Esophagus squamous epithelium (tissue), 4 donors: ENCODE measurements around the genes CD300LB, CD300C, RAB37, NAT9, CDR2L and ARMC7.

DNA sequence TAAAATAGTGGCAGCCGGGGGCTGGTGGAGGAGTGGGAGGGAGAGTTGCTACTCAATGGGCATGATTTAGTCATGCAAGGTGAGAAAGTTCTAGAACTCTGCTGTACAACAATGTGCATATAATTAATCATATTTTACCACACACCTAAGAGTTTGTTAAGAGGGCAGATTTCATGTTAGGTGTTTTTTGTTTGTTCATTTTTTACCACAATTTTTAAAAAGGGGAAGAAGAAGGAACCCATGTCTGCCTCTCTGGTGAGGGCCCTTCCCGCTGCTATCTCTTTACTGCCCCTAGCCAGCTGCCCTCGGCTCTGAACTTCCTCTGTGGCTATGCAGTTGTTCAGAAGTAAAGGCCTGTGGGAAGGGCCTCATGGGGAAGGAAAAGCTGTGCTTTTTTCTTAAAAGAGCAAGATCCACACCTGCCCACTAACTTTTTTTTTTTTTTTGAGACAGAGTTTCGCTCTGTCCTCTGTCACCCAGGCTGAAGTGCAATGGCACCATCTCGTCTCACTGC lies 11.2 kb downstream of the CD300LB start:
- PRO-cap: no peak
- RAMPAGE, long total RNA, 4 experiments: no peak in any of the 4 experiments

- PRO-cap: unidirectional peak, minus-strand start at chr17:74531474
- RAMPAGE, long total RNA, 4 experiments: start-site peak on the minus strand in 1 of 4 experiments, at chr17:74531440-74531487 at its widest, 5 reads per replicate
These were observed at the start of gene CD300LB for GRCh38 chr17:74531316-74531823. CD300LB (minus strand) TSS chr17:74531475.

DNA sequence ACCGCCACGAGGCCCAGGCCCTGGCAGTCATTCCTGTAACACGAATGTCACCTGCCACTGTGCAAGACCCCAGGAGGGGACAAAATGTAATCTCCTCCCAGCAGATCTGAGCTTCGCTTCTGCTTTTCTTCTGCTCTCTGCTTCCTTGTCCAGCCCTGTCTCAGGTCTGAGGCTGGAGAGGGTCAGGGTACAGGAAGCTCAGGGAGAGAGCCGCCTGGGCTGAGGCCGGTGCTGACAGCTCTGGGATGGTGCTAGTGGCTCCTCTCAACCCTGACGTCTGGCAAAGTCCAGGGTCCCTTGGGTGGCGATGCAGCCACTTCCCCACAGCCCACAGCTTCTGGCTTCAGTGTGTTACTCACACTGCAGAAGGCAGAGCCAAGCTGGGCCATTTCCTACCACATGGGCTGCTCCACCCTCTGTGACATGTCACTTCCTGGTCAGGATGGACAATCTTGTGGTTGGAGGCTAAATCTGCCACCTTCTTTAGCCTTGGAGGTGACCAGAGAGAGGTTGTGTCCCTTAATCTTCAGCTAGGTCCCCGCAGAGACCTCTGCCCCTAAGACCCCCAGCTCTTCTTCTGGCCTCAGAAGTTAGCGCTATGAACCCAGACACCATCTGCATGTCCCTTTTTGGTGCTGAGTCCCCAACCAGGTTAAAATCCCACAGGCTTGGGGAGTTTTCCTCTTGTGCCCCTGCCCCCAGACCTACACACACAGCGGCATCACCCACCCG lies at the start of gene CD300C:
Gene CD300C, minus strand, starts transcription at position 364 of the 732 bp plus-strand sequence.
- PRO-cap: bidirectional peak, plus-strand start at position 486 of the sequence, minus-strand start at position 339 of the sequence
- RAMPAGE, long total RNA, 4 experiments: no peak in any of the 4 experiments

DNA sequence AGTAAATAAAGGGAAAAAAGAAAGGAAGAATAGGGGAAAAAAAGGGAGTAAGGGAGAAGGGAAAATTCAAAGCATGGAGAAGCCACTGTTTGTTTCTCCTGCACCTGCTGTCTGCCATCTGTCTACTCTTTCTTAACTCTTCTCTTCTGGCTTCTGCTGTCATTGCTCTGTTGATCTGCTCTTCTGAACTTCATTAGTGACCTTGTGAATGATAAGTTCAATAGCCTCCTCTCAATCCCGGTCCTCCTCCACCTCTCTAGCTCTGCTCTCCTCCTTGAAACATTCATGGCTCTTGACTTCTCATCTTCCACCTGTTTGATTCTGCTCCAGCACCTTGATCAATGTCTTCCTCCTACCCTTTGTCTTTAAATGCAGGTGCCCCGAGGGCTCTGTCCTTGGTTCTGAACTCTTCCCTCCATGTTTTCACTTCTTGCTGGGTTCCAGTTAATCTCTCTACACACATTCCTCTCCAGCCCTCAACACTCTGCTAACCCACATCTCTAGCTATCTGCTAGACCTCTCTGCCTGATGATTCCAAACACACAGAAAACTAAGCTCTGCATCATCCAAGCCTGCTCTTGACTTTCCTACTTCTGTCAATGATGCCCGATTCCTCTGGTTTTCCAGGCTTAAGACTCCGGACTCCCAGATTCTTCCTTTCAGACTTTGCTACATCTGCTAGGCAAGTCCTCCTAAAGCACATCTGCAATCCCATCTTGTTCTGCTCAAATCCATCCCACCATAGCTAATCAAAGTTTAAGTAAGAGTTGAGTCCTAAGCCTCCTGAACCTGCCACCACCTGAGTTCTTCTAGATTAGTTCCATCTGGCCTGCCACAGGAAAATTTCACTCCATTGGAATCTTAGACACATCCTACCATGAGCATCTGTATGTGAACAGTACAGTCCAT lies 13.4 kb downstream of the CD300E start:
- PRO-cap: no peak
- RAMPAGE, long total RNA, 4 experiments: no peak in any of the 4 experiments

DNA sequence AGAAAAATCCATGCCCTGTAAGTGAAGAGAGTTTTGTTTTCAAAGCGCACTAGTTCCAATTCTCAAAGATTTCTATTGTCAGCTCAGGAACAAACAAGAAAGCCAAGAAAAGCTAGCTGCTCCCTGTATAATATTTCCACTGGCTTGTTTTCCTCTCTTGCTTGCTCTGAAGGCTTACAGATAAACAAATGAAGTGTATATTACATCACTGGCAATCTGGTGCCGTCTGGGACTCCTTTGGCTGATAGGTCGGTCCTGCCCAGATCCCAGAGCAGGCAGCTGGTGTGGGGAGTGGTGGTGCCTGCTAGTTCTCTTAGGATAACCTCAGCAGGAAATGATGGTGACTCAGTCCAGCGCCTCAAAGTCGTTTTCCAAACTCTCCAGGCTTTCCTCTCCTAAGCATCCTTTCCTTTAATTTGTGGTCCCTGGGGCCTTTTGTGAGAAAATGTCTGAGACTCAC lies 35.2 kb downstream of the CD300LF start:
- PRO-cap: no peak
- RAMPAGE, long total RNA, 4 experiments: no peak in any of the 4 experiments

GRCh38 chr17:74730580-74730862 lies 6.5 kb upstream of the RAB37 start:
- PRO-cap: no peak
- RAMPAGE, long total RNA, 4 experiments: no peak in any of the 4 experiments

- PRO-cap: bidirectional peak, plus-strand start at chr17:74736600, minus-strand start at chr17:74736466; unidirectional peak, plus-strand start at chr17:74736814; bidirectional peak, plus-strand start at chr17:74737256, minus-strand start at chr17:74737143
- RAMPAGE, long total RNA, 4 experiments: start-site peak on the plus strand in 2 of 4 experiments, at chr17:74737205-74737257 at its widest, 5 to 45 reads per replicate
These were observed at the start of gene RAB37 for GRCh38 chr17:74736290-74737417. RAB37 (plus strand) TSS chr17:74737256.

GRCh38 chr17:74775896-74776694 lies at the start of gene NAT9:
NAT9 (minus strand) TSS chr17:74776345.
- PRO-cap: bidirectional peak, plus-strand start at chr17:74776500, minus-strand start at chr17:74776331
- RAMPAGE, long total RNA, 4 experiments: start-site peak on the plus strand in 2 of 4 experiments, at chr17:74776477-74776544 at its widest, 20 to 64 reads per replicate; start-site peak on the minus strand in 3 of 4 experiments, at chr17:74776277-74776342 at its widest, 41 to 113 reads per replicate

DNA sequence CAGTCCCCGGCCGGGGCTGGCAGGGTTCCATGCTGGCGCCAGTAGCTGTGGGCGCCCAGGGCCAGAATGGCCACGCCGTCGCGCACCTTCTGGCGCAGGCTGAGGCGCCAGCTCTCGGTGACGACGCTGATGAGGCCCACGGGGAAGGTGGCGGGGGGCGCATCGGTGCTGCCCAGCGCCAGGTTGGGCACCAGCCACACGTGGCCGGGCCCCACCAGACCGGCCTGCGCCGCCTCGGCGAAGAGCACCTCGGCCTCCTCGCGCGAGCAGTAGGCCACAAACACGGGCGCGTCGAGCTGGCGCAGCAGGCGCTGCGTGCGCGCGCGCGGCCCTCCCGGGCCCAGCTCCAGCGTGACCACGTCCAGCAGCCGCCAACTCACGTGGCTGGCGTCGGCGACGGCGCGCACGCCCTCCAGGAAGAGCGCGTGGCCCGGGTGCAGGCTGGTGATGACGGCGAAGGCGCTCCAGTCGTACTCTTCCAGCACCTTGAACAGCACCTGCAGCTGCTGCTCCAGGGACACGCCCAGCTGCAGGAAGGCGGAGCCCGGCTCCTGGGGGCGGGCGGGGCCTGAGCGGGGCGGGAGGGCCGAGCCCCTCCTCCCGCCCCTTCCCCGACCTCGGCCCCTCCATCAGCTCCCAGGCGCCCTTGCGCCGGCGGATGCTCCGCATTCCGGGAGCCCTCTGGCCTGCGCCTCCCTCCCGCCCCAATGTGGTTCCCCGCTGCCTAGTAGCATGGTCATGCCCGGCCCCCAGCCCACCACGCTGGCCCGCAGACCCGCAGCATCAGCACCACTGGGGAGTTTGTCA lies 7.4 kb downstream of the GRIN2C start:
- PRO-cap: no peak
- RAMPAGE, long total RNA, 4 experiments: no peak in any of the 4 experiments

- PRO-cap: no peak
- RAMPAGE, long total RNA, 4 experiments: no peak in any of the 4 experiments
These were observed 413 bp downstream of the USH1G start for GRCh38 chr17:74922640-74923044.

DNA sequence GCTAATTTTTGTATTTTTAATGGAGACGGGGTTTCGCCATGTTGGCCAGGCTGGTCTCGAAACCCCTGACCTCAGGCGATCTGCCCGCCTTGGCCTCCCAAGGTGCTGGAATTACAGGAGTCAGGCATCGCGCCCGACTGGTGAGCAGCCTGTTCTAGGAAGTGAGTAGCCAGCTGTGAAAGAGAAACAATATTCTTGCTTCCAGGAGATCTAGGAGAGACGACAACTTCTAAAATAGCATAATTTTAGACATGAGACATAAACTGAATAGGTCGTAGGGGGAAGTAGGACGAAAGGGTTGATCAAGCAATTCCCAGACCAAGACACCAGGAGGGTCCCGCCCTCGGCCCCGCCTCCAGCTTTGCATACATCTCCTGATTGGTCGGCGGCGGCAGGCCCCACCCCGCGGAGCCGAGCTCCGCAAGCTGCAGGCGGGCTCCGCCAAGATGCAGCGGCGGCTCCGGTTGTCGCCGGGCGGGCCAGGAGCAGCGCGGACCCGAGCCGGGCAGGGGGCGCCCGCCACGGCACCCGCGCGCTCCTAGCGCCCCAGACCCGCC lies at the start of gene CDR2L:
Gene CDR2L, plus strand, starts transcription at position 444 of the 557 bp plus-strand sequence.
- PRO-cap: bidirectional peak, plus-strand start at position 444 of the sequence, minus-strand start at position 295 of the sequence
- RAMPAGE, long total RNA, 4 experiments: no peak in any of the 4 experiments

GRCh38 chr17:75047755-75048112 lies 709 bp downstream of the KCTD2 start:
- PRO-cap: no peak
- RAMPAGE, long total RNA, 4 experiments: no peak in any of the 4 experiments

DNA sequence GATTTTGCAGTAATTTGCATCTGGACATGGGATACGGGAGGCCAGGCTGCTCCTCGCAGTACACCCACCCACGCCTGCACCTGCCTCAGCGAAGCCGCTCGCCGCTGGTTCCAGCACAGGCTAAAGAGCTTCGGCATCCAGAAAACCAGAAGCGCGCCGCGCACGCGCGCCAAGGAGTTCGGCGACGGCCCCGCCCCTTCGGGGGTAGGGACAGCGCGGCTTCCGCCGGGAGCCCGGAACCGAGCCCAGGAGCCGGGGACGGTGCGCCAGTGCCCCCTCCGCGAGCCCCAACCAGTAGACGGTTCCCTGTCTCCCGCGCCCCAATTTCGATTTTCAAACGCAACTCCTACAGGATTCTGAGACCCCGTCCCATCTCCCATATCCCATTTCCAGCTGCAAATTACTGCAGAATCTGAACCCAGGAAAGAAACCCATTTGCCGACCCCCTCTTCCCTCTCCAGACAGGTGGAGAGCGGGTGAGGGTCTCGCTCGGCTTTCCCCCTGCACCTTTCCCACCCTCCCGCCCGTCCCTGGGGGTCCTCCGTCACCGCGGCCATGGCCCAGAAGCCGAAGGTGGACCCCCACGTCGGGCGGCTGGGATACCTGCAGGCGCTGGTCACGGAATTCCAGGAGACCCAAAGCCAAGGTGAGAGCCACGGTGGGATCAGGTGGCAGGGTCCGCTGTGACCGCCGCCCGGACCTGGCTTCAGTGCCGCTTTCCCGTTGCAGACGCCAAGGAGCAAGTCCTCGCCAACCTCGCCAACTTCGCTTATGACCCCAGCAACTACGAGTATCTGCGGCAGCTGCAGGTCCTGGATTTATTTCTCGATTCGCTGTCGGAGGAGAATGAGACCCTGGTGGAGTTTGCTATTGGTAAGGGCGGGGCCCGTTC lies at the start of gene ARMC7:
Gene ARMC7, plus strand, starts transcription at position 236 of the 892 bp plus-strand sequence.
- PRO-cap: bidirectional peak, plus-strand start at position 238 of the sequence, minus-strand start at position 122 of the sequence
- RAMPAGE, long total RNA, 4 experiments: start-site peak on the plus strand in 3 of 4 experiments, centred at positions 225 to 556 of the sequence, 5 to 45 reads per replicate

DNA sequence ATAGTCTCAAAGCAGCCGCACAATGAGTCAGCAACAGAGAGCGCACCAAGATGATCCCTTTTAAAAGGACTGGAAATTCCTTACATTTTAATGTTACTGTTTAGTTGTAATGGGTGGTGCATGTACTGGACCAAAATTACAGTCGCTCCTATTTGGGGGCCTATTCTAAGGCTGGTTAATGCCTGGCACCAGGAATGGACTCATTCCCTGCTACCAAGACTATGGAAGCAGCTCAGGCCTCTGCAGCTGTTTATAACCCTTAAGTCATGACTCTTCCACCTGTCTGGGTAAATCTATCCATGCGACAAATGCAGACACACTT lies 662 bp upstream of the JPT1 start:
- PRO-cap: unidirectional peak, minus-strand start at position 223 of the sequence
- RAMPAGE, long total RNA, 4 experiments: no peak in any of the 4 experiments

DNA sequence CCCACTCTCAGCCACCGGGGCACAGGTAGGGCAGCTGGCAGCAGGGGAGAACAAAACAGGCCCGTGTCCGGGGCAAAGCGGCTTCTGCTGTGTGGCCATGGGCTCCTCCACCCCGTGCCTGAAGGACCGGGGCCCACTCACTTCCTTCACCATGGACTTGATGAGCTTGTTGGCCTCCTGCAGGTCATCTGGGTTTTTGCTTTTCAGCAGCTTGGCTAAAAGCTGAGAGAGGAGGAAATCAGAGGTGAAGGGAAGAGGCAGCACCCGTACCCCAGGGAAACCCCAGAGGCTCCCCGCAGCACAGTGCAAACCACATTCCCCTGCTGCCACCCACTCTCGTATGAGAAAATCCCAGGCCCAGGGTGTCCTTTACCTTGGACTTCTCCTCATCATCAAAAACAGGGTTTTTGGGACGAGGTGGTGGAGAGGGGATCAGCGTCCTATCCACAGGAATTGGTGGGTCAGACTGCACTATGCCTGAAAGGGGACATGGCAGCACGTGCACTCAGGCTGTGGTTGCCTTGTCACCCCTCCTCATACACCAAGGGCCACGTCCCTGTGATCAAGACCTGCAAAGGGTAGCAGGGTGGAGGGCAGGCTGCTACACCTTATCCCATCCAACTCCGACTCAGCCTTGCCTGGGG lies 18.6 kb downstream of the GGA3 start:
- PRO-cap: no peak
- RAMPAGE, long total RNA, 4 experiments: no peak in any of the 4 experiments

DNA sequence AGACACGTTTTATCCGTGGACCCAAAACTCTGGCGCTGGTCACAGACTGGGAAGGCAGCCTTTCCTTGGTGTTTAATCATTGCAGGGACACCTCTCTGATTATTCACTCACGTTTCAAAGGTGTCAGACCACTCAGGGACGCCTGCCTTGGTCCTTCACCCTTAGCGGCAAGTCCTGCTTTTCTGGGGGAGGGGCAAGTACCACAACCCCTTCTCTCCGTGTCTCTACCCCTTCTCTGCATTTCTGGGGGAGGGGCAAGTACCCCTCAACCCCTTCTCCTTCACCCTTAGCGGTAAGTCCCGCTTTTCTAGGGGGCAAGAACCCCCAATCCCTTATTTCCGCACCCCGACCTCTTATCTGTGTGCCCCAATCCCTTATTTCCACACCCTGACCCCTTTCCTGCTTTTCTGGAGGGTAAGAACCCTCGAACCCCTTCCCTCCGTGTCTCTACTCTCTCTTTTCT lies 8.0 kb downstream of the GGA3 start:
- PRO-cap: no peak
- RAMPAGE, long total RNA, 4 experiments: no peak in any of the 4 experiments

DNA sequence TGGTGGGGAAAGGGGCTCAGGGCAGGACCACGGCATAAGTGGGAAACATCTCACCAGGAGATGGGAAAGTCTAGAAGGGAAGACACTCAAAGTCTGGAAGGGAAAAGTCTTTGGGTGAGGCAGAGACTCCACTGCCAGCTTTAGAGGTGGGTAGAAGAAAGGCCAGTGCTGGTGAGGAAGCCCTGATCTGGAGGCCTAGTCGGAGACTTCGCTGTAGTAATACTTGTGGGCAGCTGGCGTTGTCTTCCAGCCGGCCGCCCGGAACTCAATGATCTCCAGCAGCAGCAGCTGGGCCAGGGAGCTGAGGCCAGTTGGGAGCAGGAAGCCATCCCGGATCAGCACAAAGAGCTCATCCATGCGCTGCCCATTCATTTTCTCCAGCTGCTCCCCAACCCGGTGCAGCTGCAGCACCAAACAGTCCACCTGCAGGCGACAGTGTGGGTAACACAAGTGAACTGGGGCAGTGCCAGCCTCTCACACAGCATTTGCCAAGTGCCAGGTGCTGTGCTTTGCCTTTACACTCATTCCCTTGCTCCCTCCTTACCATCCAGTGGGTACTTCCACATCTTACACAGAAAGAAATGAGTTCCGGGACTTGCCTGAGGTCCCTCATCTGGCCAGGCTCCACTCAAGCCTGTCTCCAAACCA lies 4.4 kb downstream of the MIF4GD start:
- PRO-cap: no peak
- RAMPAGE, long total RNA, 4 experiments: no peak in any of the 4 experiments

- PRO-cap: bidirectional peak, plus-strand start at chr17:75295564, minus-strand start at chr17:75295267
- RAMPAGE, long total RNA, 4 experiments: no peak in any of the 4 experiments
These were observed 5.8 kb upstream of the SLC25A19 start for GRCh38 chr17:75295004-75295464.

DNA sequence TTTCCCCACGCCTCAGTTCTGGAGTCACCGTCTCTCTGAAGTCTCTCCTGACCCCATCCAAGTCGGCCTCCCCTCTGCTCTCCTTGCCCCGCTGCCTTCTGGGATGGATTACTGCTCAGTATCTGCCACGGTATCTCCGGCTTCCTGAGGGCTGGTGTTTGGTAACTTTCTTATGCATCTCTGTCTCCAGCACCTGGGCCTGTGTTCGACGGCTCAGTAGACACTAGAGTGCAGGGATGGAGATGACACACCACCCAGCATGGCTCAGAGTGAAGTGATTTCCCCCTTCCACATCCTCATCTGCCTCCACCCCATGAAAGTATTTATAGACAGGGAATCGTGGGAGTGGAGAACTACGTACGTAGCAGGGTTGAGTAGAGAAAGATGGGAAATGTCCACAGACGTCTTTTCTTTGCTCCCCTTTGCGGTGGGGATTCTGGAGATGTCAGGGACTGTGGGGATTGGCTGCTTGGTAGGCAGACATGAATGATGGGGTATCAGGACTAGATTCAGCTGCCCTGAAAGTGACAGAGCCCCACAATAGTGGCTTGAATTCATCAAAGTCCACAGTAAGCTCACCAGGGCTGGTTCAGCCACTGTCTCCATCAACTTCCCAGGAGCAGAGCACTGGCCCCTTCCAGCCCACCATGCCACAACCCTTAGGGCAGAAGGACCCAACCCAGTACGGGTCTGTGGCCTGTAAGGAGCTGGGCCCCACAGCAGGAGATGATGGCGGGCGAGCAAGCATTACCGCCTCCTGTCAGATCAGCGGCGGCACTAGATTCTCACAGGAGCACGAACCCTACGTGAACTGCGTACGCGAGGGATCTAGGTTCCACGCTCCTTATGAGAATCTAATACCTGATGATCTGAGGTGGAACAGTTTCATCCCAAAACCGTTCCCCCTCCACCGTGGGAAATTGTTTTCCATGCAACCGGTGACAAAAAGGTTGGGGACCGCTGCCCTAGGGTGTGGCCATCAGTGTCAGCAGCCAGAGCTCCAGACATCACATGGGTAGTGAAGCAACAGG lies 12.0 kb upstream of the SLC25A19 start:
- PRO-cap: no peak
- RAMPAGE, long total RNA, 4 experiments: no peak in any of the 4 experiments

DNA sequence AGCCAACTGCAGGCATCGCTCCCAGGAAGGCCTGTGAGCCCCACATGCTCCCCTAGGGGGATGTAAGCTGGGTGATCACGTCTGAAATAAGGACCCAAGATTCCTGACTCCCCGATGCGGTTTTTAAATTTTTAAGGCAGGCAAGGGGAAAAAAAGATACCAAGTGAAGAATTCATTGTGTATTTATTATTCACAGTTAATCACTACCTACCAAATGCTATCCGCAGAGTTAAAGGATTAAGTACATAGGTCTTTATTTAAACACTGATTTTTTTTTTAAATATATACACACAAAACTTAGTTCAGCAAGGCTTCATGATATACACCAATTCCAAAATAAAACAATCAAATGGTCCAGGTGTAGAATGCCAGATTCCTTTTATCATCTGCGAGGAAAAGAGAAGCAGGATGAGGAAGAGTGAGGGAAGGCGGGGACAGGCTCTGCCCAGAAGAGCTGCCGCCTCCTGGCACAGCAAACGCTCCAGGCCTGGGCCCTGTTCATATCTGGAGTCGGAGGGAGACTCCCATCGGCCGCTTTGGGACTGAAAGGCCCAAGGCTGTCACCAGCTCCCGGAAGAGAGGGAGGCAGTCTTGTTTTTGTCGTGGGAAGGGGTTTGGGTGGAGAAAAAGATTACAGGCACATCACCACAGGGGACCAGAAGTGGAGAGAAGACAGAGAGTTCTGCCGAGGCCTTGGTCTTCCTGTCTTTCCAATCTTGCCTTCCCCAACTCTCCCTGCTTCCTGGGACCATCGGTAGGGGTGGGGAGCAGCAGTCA lies 28.9 kb upstream of the SLC25A19 start:
- PRO-cap: no peak
- RAMPAGE, long total RNA, 4 experiments: no peak in any of the 4 experiments